Endodermal cell (in vitro differentiated cells): ENCODE measurements around the gene UNC13A.

GRCh38 chr19:16671791-16672290 is 10.9 kb downstream of the TMEM38A start:
- PRO-cap = no peak

DNA sequence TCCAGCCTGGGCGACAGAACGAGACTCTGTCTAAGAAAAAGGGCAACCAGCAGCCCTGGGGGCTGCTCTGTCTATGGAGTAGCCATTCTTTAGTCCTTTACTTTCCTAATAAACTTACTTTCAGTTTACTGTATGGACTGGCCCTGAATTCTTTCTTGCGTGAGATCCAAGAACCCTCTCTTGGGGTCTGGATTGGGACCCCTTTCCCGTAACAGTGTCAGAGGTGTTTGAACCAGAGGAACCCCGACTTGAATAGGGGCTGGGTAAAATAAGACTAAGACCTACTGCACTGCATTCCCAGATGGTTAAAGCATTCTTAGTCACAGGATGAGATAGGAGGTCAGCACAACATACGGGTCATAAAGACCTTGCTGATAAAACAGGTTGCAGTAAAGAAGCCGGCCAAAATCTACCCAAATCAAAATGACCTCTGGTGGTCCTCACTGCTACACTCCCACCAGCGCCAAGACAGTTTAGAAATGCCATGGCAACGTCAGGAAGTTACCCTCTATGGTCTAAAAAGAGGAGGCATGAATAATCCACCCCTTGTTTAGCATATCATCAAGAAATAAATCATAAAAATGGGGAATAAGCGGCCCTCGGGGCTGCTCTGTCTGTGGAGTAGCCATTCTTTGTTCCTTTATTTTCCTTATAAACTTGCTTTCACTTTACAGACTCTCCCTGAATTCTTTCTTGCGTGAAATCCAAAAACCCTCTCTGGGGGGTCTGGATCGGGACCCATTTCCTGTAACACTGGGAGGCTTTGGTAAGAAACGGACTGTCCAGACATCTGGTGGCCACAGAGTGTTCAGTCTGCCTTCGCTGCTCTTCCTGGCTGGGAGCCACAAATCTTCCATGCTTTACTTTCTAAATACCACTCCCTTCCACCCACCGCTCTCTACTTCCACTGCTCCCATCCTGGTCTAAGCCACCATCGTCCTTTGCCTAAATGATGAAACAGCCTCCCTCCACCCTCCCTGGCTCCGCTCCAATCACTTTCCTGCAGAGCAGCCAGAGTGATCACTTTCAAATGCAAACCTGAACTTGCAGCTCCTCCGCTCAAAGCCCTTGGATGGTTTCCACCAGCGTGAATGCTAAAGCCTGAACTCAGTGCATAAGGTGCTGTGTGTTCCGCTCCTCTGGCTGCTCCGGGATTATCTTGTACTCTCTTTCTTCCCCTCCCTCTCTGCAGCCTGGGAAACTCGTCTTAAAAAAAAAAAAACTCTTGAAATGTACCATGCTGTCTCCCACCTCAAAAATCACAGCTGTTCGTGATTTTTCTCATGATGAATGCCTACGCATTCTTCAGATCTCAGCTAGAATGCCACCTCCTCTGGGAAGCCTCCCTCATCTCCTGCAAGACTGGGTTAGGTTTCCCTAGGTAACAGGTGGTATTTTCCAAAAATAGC is 4.2 kb upstream of the SIN3B start:
- PRO-cap = bidirectional peak, plus-strand start at position 323 of the sequence, minus-strand start at position 254 of the sequence; unidirectional peak, plus-strand start at position 360 of the sequence; unidirectional peak, plus-strand start at position 811 of the sequence; unidirectional peak, minus-strand start at position 925 of the sequence

DNA sequence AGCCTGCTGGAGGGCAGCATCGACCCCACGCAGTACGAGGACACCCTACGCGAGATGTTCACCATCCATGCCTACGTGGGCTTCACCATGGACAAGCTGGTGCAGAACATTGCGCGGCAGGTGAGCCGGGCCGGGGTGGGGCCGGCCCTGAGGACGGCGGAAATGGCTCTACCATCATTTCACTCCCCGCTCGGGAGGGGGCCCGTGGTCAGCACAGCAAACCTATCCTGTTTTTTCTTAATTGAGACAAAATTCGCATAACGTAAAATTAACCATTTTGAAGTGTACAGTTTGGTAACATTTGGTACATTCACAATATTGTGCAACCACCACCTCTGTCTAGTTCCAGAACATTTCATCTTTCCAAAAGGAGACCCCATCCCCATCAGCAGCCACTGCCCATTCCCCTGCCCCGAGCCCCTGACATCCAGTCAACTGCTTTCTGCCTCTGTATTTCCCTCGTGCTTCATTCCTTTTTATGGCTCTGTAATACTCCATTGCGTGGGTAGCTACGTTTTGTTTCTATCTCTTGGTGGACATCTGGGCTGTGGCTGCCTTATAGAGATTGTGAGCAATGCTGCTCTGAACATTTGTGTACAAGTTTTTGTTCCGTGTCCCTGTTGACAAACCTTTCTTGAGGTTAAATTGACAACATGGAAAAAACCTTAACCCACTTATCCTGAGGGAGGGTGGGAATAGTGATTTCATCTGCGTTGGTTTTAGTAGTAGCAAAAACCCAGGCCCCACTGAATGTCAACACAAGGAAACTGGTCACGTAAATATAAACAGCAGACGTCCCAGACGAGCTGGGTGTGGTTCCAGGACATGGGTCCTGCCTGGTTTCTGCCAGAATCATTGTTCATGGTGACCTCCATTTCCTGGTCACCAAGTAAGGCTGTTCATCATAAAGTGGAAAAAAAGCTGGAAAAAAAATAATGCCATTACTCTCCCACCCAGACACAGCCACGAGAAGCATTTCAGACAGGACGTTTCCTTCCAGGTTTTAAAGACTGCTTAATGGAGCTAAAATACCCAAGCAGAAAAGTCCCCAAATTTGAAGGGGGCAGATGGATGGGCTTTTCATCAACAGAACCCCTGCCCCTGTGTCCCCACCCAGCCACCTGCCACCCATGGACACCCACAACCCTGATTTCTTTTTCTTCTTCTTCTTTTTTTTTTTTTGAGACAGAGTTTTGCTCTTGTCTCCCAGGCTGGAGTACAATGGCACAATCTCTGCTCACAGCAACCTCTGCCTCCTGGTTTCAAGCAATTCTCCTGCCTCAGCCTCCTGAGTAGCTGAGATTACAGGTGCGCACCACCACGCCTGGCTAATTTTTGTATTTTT is 17.0 kb upstream of the F2RL3 start:
- PRO-cap = no peak

DNA sequence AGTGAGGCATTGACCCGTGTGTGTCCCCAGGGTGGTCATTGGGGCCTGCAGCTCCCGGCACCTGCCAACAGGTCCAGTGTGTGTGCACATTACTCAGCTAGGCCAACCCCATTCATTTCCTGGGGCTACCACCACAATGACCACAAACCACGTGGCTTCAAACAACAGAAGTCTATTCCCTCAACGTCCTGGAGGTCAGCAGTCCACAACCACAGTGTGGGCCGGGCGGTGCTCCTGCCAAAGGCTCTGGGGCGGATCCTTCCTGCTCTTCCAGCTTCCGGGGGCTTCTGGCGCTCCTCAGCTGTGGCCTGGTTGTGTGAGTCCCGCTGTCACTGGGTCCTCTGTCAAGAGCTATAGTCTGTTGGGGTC is 11.8 kb upstream of the F2RL3 start:
- PRO-cap = no peak

DNA sequence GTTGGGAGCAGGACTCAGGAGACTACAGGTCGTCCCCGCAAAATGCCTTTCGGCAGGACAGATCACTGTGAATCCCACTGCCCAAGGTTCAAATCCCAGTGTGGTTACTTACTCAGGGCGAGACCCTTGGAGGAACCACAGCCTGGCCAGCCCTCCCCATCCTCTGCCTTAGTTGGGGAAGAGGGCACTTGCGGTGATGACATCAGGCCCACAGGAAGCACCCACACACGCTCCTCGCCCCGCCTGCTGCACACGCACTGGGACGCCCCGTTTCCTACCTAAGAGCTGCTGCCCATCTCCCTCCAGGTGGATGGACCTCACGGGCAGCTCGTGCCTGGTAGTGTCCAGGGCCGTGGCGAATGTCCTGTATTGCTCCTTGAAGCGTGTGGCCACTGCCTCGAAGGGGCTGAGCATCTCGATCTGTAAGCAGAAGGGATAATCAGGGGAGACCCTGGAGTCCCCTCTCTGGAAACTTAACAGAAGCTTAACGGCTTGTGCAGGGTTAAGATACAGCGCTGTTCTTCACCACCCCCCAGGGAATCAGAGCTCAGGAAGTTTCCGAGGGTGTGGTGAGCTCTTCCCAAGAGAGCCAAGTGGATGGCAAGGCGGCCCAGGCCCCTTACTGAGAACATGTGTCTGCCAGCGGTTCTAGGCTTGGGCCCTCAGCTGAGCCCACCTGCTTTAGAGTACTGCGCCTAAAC is 19.5 kb downstream of the HAUS8 start:
- PRO-cap = no peak

DNA sequence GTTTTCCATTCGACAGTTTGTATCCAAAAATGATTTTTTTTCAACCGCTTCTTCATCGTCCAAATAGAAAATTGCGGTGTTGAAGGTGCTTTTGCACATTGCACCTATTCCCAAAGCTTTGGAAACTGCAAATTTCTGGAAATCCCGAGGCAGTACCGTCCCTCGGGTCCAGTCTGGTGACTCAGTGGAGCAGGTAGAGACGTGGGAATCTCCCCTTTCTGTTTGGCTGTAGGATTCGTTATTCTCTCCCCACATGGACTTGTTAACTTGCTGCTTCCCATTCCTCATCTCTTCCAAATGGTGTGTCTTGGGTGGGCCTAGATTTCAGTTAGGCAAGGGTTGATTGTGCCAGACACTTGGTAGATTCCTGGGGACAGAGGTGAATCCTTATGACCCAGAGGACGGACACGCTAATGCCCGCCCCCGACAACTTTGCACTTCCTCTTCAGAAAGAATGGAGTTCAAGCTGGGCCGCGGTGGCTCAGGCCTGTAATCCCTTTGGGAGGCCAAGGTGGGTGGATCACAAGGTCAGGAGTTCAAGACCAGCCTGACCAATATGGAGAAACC is 2.3 kb downstream of the MYO9B start:
- PRO-cap = no peak

GRCh38 chr19:17079546-17080739 is 4.4 kb downstream of the MYO9B start:
- PRO-cap = no peak

DNA sequence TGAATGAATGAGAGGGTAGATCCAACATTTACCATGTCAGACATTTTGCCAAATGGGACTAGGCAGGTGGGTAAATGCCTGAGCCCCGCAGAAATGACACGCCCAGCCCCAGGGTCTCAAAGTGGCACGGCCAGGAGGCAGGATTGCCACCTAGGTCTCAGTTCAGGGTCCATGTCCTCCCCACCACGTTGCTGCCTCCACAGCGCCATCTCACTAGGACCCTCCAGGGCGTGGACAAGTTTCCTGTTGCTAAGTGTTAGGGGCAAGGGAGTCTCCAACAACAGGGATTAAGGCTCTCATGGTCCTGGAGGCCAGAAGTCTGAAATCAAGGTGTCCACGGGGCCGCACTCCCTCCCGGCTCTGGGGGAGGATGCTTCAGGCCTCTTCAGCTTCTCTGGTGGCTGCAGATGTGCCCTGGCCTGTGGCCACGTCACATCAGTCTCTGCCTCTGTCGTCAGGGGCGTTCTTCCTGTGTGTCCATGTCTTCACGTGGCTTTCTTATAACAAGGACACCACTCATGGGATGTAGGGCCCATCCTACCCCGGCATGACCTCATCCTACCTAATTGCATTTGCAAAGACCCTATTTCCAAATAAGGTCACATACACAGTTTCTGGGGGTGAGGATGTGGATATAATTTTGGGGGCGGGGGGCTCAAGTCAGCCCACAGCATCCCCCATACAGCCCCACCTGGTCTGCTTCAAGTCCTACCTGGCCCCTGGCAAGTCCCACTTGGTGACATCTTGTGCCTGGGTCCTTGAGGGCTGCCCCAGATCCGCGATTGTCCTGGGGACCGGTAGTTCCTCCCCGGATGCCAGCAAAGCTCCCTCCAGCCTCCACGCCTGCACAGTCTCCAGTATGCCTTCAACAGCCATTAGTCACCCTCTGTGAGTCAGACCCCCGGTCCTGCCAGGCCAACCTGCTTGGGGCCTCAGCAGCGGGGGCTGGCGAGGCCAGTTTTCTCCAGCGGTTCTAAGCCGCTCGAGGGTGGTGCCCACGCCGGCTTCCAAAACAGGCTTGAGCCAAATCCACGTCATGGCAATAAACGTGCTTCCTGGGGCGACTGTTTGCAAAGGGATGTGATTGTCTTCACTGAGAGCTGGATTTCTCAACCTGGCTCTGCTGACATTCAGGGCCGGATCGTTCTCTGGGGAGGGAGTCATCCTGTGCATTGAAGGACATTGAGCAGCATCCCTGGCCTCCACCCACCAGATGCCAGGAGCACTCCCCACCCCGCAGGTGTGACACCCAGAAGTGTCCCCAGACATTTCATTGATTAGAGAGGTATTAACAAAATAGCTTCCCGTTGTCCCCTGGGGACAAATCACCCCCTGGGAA is 32.2 kb downstream of the MYO9B start:
- PRO-cap = no peak

GRCh38 chr19:17145855-17146672 is 69.1 kb upstream of the USE1 start:
- PRO-cap = no peak

GRCh38 chr19:17177943-17178494 is 37.1 kb upstream of the USE1 start:
- PRO-cap = no peak

- PRO-cap = no peak
These were observed 2.5 kb downstream of the DDA1 start for GRCh38 chr19:17311809-17312334.

GRCh38 chr19:17323090-17323882 is 11.4 kb downstream of the ANO8 start:
- PRO-cap = no peak

GRCh38 chr19:17369712-17370649 is 7.2 kb downstream of the PLVAP start:
- PRO-cap = no peak

DNA sequence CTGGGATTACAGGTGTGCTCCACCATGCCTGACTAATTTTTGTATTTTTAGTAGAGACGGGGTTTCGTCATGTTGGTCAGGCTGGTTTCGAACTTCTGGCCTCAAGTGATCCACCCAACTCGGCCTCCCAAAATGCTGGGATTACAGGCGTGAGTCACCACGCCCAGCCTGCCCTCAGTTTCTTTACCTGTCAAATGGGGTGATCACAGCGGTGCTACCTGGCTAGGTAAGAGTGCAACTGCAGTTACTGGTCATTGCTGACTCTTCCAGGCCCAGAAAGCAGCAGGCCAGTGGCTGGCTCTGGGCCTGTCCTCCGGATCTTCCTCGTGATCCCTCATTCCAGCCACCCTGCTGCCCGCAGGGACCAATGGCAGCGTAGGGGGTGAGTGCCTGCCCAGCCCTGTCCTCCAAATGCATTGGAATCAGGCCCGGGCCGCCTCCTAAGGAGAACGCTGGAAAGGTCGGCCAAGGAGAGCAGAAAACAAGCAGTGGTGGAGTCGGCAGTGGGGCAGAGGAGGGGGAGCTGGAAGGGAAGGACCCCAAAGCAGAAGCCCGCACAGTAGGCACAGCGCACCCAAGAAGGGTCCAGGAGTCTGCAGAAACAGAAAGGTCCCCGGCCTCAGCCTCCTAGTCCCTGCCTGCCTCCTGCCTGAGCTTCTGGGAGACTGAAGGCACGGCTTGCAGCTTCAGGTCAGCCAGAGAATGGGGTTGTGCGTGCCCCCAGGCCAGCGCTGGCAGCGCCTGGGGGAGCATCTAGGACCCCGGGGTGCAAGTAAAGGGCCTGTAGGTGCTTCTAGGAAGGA is 1.8 kb upstream of the SLC27A1 start:
- PRO-cap = no peak

DNA sequence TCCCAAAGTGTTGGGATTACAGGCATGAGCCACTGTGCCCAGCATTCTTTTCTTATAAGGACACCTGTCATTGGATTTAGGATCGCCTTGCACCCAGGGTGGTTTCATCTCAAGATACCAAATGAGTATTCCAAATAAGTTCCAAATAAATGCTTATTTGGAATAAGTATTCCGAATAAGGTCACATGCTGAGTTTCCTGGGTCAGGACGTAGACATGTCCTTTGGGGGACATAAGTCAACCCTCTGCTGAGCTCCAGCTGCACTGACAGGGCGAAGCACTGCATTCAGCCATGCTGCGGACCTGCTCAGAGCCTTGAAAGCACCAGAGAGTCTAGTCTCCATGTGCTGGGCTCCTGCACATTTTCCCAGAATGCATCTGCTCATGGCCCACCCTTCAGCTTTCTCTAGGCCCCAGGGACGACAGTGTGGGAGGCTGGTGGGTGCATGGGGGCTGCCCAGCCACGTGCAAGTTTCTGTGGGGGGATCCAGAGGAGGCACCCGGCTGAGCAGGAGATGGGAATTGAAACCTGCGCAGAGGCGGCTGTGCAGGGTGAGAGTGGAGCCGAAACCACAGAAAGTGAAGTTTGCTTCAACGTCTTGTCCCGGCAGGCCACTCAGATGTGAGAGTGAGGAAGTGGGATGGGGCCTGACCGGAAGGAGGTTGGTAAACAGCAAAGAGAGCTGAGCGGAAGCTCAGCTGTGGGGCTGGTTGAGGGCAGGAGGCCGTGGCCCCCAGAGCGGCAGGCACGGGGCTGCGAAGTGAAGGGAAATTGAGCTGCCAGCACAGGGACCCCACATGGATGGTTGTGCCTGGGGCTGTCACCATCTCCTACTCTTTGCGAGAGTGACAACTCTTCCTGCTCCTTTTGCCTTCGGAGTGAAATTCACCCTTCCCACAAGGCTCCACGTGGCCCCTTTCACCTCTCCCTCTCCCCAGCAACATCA is 4.0 kb upstream of the NIBAN3 start:
- PRO-cap = no peak

GRCh38 chr19:17539077-17540282 is 12.4 kb downstream of the NIBAN3 start:
- PRO-cap = unidirectional peak, minus-strand start at chr19:17539767

DNA sequence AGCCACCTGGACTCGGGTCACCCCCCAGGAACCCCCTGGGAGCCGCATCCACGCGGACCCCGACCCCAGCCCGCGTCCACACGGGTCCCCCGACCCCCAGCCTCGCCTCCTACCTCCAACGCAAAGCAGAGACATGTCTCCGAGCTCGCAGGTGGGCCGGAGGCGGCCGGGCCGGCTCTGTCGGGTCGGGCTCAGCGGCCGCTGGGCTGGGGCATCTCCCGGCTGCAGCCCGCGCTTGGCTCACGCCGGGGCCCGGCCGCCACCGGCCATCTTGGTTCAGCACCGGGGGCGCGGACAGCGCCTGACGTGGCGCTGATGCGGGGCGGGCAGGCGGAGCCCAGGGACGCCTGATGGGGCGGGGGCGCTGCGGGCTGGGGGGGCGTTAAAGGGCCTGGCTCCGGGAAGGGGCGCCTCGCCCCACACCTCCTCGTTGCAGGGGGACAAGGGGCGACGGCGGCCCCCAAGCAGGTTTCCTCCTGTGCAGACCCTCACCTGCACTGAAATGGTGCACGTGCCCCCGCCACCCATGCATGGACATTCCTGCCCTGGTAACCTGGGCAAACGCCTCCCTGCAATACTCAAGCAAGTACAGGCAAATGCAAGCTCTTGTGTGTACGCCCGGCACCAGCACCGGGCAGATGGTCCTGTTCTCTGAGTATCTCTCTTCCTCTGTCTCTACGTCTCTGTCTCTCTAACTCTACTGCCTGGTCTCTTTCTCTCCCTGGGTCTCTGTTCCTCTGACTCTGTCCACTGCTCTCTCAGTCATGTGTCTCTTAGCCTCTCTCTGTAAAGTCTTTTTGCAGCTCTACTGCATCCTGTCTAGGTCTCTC is at the start of gene UNC13A:
Gene UNC13A (minus strand): TSS at position 290 of the 830 bp plus-strand sequence.
- PRO-cap = no peak

GRCh38 chr19:17727029-17727889 is 8.0 kb downstream of the MAP1S start:
- PRO-cap = no peak

DNA sequence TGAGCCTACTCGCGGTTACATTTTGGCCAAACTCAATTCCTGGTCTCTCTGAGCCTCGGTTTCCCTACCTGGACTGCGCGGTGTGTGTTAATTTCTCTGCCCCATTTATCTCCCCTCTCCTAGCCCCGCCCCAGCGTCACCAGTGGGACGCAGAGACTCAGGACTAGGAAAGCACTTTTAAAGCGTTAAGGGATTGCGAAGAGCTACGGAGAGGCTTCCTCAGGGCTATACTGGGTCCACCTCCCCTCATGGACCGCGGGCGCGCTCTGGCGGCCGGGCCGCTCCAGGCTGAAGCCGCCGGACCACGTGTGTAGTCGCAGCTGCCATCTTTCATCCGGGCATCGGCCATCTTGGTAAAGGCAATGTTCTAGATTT is 410 bp upstream of the CCDC124 start:
- PRO-cap = no peak

- PRO-cap = no peak
These were observed 21.2 kb upstream of the PIK3R2 start for GRCh38 chr19:18131694-18132239.